Glomerular endothelial cell (primary cell): ENCODE results near the gene ANXA10.

- RAMPAGE, long total RNA: no peak
Measured at GRCh38 chr4:163382242-163382586, 38.5 kb downstream of the NPY5R start.

- RAMPAGE, long total RNA: no peak
Measured at GRCh38 chr4:163493594-163493965, 910 bp upstream of the TMA16 start.

GRCh38 chr4:163493966-163494342 lies 536 bp upstream of the TMA16 start:
- RAMPAGE, long total RNA: no peak

- RAMPAGE, long total RNA: no peak
Measured at GRCh38 chr4:163558259-163559181, 64.0 kb downstream of the TMA16 start.

- RAMPAGE, long total RNA: no peak
Measured at GRCh38 chr4:163591579-163592149, 97.2 kb downstream of the TMA16 start.

- RAMPAGE, long total RNA: no peak
Measured at GRCh38 chr4:163600684-163601004, 106.2 kb downstream of the TMA16 start.

DNA sequence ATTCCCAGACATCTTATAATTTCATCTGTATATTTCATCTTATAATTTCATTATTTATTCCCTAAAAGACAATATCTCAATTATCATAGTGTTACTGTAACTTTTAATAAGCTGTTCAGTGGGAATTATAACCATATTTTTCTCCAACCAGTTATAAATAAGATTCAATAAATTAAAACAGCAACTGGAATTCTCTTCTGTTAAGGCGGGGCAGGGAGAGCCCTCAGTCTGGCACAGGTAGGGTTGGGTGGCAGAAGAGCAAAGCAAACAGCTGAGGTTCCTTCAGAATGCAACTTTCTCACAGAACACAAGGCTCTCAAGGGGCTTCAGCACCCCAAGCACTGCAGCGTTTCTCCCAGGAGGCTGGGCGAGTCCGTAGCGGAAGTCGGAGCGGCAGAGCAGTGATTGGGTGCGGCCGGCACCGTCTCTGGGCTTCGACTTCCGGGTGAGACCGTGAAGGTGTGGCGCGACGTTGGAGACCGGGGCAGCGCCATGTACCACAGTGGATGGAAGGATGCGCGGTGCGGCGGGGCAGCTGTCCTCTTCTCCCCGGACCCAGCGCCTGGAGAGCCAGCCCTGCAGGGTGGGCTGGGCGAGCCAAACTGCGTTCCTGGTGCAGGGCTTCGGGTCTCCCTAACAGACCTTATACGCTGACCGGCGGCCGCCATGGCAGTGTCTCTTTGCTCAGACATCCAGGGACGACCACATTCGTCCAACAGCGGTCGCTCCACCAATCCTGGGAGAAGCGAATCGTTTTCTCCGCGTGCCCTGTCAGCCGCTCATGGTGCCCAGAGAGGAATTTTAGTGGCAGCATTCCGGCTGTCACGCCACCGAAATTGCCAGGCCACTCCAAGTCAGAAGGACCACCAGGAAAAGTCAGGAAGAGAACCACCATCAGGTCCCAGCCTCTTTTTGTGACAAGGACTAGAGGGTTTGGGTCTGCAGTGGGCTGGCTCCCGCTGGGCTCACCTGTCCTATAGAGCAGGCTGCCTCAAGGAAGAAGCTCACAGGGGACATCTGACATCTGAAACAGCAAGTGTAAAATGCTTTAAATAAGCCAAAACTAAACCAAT lies 20.6 kb downstream of the TRIM61 start:
- RAMPAGE, long total RNA: no peak

GRCh38 chr4:165113080-165113503 lies 432 bp upstream of the TMEM192 start:
- RAMPAGE, long total RNA: no peak

DNA sequence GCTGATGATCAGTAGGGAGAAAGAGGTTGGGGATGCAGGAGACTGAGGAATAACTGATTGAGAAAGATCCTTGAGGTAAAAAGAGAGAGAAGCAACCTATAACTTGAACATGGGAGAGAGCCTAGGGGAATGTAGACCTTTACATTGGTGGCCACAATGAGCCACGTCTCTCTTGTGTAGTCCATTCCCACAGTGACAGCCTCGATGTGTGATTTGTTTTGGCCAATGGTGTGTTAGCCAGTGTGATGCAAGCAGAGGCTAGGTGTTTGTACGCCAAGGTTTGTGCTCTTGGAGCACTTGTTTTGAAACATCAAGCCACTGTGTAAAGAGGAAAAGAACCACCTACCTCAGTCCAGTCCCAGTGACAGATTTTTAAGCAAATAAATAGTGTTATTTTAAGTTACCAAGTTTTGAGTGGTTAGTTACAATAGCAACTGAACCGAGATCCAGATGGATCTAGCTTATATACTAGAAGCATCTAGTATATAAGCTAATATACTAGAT lies 23.9 kb upstream of the TMEM192 start:
- RAMPAGE, long total RNA: no peak

GRCh38 chr4:165222021-165222324 lies 14.6 kb downstream of the KLHL2 start:
- RAMPAGE, long total RNA: no peak

DNA sequence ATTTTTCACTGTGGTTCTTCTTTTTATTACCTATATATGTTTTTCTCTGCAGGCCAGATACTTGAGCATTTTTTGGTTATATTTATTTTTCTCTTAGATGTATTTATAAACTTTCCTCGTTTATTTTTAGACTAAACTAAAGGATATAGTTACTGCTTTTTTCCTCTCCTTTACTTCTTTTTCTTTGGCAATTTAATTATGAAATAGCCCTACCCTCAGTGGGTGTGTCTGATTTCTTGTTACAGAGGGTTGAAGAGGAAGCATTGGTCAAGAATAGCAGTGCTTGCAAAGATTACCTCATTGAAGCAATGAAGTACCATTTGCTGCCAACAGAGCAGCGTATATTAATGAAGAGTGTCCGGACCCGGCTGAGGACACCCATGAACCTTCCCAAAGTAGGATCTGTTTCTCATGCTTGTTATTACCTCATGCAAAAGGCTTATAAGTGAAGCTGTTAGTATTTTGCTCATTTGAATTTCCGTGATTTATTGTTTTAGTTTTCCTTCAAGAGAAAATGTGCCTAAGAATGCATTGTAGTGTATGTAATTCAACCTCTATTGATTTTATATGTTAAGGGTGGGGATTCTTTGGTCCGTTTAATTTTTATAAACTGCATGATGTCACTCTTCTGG lies 19.9 kb upstream of the GK3 start:
- RAMPAGE, long total RNA: no peak

GRCh38 chr4:165328519-165328840 lies 1.0 kb downstream of the MSMO1 start:
- RAMPAGE, long total RNA: no peak

DNA sequence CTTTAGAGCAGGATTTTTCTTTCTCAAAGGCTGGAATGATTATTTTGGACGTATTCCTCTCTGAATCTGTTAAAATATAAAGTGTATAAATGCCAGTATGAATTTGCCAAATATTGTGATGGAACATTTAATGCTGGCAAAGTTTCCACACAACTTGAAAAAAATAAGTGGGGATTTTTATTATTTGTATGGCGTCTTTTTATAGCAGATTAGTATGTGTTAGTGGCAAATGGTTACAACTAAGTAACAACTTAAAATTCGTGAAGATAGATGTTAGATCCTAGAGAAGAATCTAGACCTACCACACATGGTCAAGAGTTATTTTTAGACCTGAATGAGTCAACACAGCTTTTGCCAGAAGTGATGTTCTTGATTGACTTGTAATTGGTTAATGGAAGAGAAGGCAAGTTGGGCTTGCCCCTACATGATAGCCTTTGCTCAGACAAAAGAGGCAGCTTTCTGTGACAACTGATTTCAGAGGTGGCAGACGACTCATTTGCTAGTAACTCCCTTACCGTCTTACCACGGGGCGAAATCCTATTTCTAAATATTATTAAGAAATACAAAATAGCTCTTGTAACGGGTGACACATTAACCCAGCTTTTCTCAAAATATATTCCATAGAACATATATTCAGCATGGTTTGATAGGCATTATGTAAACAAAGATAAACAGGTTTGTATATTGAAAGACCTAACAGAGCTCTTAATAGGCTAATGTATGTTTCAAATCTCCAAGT lies 4.9 kb downstream of the CPE start:
- RAMPAGE, long total RNA: no peak

DNA sequence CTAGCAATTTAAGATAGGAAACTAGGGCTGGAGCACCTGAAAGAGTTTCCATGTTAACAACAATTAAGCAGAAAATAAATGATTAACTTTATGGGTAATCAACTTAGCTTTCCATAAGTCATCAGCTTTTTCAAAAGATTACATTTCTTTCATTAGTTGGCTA lies 211 bp upstream of the ANXA10 start:
- RAMPAGE, long total RNA: no peak

GRCh38 chr4:168092408-168092930 lies at the start of gene ANXA10:
TSS of gene ANXA10 (plus strand) at chr4:168092537.
- RAMPAGE, long total RNA: no peak

DNA sequence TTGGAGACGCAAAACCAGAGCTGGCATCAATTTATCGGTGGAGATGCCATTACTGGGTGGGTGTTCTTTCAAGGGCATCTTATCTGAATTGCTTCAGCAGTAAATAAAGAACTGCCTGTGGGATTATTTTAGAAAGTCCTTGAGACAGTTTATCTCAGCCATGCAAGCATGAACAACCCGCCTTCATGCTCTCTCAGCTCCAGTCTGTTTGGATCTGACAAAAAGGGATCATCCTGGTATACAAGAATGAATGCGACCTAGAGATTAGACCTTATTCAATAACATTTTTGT lies 60.7 kb downstream of the DDX60 start:
- RAMPAGE, long total RNA: no peak

- RAMPAGE, long total RNA: no peak
Measured at GRCh38 chr4:168558259-168559014, 61.6 kb downstream of the PALLD start.

GRCh38 chr4:168789848-168790318 lies 220.2 kb downstream of the CBR4 start:
- RAMPAGE, long total RNA: no peak

- RAMPAGE, long total RNA: no peak
Measured at GRCh38 chr4:168841175-168841729, 168.8 kb downstream of the CBR4 start.

- RAMPAGE, long total RNA: no peak
Measured at GRCh38 chr4:168848045-168848671, 161.9 kb downstream of the CBR4 start.